Ovary (tissue), 7 donors: ENCODE measurements around the genes ADH1C, DAPP1, CENPE and TACR3.

DNA sequence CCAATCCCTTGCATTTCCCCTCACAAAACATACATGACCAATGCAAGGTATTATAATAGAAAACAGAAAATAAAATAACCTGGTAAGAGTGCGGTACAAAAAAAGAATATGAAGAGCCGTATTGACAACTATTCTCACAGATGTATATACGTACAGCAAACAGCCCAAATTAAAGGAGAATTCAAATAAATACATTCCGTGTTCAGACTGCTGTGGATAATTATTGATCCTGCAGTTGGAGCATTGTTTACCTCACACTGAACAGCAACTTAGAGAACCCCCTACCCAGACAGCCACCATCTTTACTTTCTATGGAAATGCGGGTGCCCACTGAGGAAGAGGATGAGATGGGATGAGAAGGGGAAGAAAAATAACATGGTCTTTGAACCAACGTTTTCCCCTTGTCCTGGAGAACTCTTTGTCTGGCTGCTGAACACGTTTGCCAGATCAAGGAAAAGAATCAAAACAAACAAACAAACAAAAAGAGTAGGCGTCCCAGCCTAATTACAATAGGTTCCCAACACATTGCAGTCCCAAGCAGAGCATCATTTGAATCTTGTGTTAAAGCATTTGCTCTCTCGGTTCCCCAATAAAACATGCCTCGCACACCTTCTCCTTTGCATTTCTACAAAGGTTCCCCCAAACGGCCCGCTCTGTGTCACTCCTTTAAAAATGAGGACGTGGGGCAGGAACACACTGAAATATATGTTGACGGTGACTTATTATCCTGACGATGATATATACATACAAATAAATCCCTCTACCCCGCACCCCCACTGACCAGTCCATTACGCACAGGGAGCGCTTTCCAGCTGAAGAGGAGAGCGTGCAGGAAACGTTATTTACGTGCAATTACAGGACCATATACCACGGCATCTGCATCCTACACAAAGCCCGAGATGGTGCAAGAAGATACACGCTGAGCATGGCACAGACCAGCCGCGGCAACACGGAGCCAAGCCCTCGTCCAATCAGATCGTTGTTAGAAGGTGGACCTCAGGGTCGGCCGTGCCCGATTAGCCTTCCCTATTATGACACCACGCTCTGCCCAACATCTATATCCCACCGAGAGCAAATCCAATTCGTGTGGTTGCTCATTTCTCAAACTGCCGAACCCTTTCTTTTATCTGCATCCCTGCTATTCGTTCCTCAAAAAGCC, 1.3 kb downstream of the TSPAN5 start:
- PRO-cap, 7 experiments = peak in 1 of 7 experiments; most common plus-strand start position 1,087 of the sequence (in 1); most common minus-strand start position 906 of the sequence (in 1)
- RAMPAGE, long total RNA, 2 experiments = no peak in any of the 2 experiments

- PRO-cap, 7 experiments = no peak in any of the 7 experiments
- RAMPAGE, long total RNA, 2 experiments = no peak in any of the 2 experiments
These were observed 1.1 kb upstream of the TSPAN5 start for GRCh38 chr4:98659500-98659924.

- PRO-cap, 7 experiments = no peak in any of the 7 experiments
- RAMPAGE, long total RNA, 2 experiments = no peak in any of the 2 experiments
These were observed 30.4 kb upstream of the TSPAN5 start for GRCh38 chr4:98688771-98689307.

GRCh38 chr4:99087880-99088126, 785 bp downstream of the ADH5 start:
- PRO-cap, 7 experiments = peak in 1 of 7 experiments; most common minus-strand start chr4:99088053 (in 1)
- RAMPAGE, long total RNA, 2 experiments = no peak in any of the 2 experiments

GRCh38 chr4:99103020-99103513, 14.5 kb upstream of the ADH5 start:
- PRO-cap, 7 experiments = peak in 1 of 7 experiments; most common plus-strand start chr4:99103317 (in 1)
- RAMPAGE, long total RNA, 2 experiments = no peak in any of the 2 experiments

DNA sequence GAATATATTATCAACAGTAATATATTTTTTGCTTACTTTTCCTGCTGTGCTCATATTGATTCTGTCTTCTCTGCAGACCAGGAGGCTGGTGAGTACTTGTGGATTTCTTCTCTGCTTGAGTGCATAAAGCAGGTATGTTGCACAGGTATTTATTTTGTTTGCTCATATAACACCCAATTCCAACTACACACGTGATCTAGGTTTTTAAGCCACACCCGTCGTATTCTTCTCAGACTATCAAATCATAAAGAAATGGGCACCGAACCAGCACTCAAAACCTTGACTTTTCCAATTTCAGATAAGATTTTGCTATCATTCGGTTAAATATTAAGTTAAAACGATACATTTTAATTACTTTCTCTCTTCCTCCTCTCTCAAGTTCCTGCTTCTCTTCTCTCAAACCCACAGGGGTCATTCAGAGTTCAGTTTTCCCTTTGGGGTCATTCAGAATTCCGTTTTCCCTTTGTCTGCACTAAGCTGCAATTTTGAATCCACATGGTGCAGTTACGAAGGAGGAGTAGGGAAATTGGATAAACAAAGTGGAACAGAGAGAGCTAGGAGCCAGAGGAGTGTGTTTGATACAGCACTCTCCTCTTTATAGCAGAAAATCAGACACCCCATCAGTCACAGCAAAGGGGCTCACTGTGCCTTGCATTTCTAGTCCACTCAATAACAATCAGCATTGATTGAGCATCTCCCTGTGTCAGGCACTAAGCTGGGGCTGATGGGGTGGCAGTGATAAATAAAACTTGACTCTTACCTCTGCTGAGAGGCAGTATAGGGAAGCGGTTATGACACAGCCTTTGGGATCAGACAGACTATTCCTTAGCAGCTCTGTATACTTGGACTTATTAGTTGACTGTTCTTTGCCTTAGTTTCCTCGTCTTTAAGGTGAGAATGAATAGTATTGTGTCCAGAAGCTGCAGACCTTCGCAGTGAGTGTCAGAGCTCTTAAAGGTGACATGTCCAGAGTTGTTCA, at the start of gene ADH1C:
TSS of gene ADH1C (minus strand) at position 125 of the 979 bp plus-strand sequence.
- PRO-cap, 7 experiments = peak in 4 of 7 experiments; most common plus-strand start position 547 of the sequence (in 4); most common minus-strand start position 414 of the sequence (in 1)
- RAMPAGE, long total RNA, 2 experiments = no peak in any of the 2 experiments

DNA sequence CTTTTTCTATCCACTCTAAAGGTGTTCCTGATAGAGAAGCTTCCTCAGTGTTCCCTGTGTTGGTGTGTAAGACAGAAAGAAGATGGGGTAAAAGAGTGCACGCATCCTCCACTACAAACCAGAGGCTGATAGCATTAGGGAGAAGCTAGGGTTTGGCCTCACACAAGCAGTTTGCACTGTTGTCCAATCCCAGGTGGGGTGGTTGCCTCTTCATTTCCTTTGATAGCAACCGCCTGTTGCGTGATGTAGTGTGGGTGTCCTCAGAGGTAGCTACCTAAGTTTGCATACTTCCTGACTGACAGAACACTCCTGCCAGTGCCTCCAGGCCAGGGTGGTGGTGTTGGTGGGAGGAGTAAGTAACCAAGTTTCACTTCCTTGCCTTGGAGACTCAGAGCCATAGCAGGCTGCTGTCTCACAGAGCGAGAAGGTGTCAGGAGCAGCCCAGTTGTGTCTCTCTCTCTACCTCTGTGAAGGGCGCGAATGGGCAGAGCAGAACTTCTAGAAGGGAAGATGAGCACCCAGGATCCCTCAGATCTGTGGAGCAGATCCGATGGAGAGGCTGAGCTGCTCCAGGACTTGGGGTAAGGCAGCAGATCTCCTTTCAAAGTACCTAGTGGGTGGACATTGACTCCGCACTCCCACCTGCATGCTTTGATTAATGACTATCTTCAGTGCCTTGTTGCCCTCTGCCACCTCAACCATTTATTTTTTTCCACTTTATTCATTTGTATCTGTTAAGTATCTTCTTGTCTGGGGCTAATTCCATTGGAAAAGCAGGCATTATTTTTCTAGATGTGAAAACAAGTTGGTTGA, at the start of gene DAPP1:
TSS of gene DAPP1 (plus strand) at position 394 of the 813 bp plus-strand sequence.
- PRO-cap, 7 experiments = no peak in any of the 7 experiments
- RAMPAGE, long total RNA, 2 experiments = start-site peak on the plus strand in 2 of 2 experiments, centred at position 408 of the sequence, 36 to 136 reads per replicate

DNA sequence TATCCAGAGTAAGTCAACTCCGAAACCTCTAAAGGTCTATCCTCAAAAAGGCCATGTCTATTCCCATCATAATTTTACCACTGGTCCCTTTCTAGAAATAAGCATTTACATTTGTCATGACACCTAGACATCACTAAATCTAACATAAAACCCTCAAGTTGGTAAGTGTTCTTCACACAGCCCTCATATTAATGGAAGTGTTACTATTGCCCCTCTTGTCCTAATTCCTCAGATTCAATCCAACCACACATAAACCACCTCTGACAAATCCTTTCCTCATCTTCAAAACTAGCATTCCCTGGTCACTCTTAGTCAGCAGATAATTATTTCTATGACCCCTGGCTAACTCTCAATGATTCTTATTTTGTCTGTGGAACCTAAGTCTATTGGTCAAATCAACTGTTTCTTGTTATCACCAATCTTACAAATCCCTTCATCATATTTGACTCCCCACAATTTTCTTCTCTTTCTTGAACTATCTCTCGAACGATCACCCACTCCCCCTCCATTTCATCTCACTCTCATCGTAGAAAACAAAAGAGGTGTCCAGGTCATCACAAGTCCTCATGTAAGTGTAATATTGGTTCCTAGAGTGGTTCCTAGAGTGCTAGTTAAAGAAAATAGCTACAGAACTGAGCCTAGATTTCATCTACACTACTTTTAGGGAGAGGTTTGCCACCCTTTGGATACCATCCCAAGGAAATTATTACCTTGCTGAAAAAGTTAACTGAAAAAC, 168.5 kb downstream of the PPP3CA start:
- PRO-cap, 7 experiments = no peak in any of the 7 experiments
- RAMPAGE, long total RNA, 2 experiments = no peak in any of the 2 experiments

DNA sequence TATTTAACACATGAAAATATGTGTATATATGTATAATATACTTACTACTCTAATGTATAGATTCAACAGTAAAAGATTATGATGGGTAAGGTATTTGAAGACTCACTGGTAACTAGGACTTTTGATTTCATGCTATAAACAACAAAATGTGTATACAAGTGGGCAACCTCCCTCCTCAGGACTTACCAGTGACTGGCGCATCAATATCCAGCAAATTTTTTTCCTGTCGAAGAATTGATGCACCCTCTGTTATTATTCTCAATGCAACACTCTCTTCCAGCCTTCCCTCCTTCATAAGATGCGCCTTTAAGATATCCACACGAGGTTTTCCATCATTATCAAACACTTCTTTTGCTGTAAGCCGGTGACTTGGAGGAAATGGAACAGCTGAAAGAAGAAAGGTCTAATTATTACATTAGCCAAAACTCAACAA, 151.6 kb downstream of the PPP3CA start:
- PRO-cap, 7 experiments = no peak in any of the 7 experiments
- RAMPAGE, long total RNA, 2 experiments = no peak in any of the 2 experiments

DNA sequence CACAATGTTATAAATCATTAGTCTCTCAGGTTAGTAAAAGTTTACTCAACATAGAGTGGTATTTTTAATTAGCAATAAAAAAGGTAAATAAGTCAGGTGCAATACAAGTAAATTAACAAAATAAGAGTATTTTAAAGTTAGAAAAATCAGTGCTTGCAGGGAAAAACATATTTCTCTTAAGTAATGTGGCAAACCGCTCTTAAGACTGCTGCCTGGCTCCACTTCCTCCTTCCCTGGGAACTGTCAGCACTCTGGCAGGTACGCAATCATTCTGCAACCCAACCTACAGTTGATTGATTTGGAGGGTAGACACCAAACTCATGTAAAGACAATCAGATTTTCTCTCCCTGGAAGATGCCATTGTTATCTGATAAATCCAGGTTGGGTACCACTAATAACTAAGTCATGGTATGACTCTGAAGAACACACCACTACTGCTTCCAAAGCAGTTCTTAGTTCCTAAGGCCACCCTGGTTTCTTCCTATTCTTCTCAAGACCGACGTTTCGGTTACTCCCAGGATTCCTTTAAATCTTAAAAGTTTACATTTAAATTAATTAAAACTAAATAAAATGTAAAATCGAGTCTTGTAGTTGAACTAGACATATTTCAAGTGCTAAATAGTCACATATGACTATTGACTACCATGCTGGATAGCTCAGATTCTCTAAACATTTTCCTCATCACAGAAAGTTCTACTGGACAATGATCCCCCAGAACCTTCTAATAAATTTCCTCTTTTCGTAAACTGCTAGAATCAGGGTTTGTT, 63.7 kb downstream of the PPP3CA start:
- PRO-cap, 7 experiments = no peak in any of the 7 experiments
- RAMPAGE, long total RNA, 2 experiments = no peak in any of the 2 experiments

DNA sequence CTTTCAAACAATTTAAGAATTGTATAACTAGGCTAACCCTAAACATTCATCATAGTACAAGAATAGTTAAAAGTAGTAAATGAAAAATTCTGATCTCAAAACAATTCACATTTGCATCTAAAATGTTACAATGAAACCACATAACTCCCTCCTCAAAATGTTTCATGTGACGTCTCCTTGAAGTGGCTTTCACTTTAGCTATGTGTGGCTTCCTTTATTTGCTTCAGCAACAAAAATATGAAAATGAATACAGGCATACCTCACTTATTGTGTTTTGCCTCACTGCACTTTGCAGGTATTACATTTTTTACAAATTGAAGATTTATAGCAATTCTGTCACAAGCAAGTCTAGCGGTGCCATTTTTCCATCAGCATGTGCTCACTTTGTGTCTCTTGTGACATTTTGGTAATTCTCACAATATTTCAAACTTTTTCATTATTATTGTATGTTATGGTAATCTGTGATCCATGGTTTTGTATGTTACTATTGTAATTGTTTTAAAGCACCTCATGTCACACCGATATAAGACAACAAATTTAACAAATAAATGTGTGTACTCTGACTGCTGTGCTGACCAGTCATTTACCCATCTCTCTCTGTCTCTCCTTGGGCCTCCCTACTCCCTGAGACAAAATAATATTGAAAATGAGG, 18.9 kb downstream of the PPP3CA start:
- PRO-cap, 7 experiments = no peak in any of the 7 experiments
- RAMPAGE, long total RNA, 2 experiments = no peak in any of the 2 experiments

GRCh38 chr4:102352833-102353244, 7.6 kb upstream of the SLC39A8 start:
- PRO-cap, 7 experiments = no peak in any of the 7 experiments
- RAMPAGE, long total RNA, 2 experiments = no peak in any of the 2 experiments

DNA sequence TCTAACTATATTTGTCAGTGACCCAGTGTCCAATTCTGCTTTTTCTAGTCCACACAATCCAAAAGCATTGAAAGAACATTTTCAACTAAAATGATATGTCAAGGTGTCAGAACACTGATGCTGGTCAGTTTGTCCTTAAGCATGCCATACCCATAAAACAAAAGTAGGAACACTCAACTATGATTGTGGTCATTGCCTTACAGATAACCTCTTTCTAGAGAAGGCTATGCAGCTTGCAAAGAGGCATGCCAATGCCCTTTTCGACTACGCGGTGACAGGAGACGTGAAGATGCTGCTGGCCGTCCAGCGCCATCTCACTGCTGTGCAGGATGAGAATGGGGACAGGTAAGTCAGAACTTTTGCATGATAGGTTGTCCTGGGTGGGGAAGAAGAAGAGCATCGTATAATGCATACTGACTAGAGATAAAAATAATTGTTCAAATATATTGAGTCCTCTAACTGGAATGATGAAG, 96.2 kb downstream of the NFKB1 start:
- PRO-cap, 7 experiments = no peak in any of the 7 experiments
- RAMPAGE, long total RNA, 2 experiments = no peak in any of the 2 experiments

- PRO-cap, 7 experiments = peak in 1 of 7 experiments; most common minus-strand start chr4:102781692 (in 1)
- RAMPAGE, long total RNA, 2 experiments = no peak in any of the 2 experiments
These were observed 20.8 kb upstream of the MANBA start for GRCh38 chr4:102781573-102781956.

DNA sequence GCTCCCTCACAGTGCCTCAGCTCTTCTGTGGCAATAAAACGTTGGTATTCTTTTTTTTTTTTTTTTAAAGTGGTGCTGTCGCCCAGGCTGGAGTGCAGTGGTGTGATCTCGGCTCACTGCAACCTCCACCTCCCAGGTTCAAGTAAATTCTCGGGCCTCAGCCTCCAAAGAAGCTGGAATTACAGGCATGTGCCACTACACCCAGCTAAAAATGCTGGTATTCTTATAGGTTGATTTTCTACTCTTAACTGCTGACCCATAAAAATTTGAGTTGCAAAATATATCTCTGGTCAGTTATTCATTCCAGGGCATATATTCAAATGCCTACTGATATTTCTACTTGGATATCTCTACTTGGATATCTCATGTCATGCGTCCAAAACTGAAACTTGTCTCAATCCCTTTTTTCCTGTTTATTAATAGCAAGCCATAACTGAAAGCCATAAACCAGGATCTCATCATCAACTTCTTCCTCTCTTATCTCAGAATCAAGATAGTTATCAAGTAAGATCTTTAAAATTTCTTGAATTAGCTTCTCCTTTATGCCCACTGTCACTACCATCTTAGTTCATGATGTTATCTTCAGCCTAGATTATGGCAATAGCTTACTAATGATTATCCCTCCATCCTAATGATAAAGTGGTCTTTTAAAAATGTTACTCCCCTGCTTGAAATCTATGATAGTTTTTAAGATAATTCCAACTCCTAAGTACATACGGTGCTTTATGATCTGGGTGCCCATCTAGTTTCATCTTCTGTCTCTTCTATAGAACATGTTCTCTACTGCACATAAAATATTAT, 21.7 kb downstream of the UBE2D3 start:
- PRO-cap, 7 experiments = no peak in any of the 7 experiments
- RAMPAGE, long total RNA, 2 experiments = no peak in any of the 2 experiments

GRCh38 chr4:102828544-102828661, 1.1 kb upstream of the UBE2D3 start:
- PRO-cap, 7 experiments = no peak in any of the 7 experiments
- RAMPAGE, long total RNA, 2 experiments = no peak in any of the 2 experiments

DNA sequence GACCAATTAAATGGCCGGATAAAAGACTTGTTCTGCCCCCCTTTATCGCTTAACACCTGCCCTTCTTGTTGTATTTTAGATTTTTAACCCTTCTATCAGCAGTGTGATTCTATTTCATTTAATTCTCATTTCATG, 258 bp upstream of the SLC9B2 start:
- PRO-cap, 7 experiments = no peak in any of the 7 experiments
- RAMPAGE, long total RNA, 2 experiments = no peak in any of the 2 experiments

DNA sequence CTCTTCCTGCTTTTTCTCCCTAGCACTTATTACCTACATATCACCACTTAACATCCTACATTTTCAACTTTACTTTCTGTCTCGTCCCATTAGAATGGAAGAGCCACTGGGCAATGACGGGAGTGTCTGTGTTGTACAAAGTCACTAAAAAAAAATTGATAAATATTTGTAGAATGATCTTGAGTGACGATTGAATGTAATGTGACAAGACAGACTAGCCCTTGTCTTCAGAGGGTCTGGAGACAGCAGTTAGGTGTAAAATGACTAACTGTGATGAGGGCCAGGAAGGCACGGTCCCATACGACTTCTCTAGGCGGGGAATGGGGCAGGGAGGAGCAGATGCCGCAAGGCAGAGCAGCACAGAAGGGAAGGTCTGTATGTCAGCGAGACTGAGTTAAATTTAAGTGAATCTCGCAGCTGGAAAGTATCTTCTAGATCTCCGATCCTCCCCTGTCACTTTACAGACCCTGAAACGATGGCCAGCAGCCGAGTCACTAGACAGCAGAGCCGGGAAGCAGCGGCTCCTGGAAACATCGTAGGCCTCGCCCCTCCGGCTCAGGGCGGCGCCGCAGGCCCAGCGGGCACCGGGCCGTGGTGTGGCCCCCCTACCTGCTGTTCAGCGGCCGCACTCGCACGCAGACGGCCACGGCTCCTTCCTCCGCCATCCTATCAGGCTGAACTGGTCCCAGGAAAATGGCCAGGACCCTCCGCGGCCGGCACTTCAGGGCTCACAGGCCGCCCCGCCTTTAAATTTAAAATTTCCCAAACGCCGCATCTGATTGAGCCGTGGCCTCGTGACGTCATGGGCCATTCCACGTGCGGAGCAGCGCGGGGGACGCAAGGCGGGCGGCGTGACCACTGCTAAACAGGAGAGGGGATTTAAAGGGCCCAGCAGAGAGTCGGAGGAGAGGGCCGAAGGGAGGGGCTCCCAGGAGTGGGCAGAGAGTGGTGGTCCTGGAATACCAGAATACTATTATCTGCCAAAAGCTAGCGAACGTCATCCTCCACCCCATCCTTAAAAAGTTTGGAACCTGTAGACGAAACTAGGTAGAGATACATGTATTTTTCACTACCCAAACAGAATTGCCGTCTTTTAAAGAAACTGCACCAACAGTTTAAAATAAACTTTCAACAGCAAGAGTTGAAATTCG, at the start of gene CENPE:
TSS of gene CENPE (minus strand) at position 689 of the 1,151 bp plus-strand sequence.
- PRO-cap, 7 experiments = peak in 7 of 7 experiments; most common plus-strand start position 882 of the sequence (in 2); most common minus-strand start position 723 of the sequence (in 4)
- RAMPAGE, long total RNA, 2 experiments = start-site peak on the minus strand in 1 of 2 experiments, centred at position 734 of the sequence, 5 reads per replicate

- PRO-cap, 7 experiments = no peak in any of the 7 experiments
- RAMPAGE, long total RNA, 2 experiments = no peak in any of the 2 experiments
These were observed 57.4 kb upstream of the CENPE start for GRCh38 chr4:103255524-103256024.

- PRO-cap, 7 experiments = no peak in any of the 7 experiments
- RAMPAGE, long total RNA, 2 experiments = no peak in any of the 2 experiments
These were observed at the start of gene TACR3 for GRCh38 chr4:103718847-103720179. TACR3 (minus strand) TSS chr4:103719985.